ENCODE measurements around a stretch of chr3.

GRCh38 chr3:134057380-134057845, 27.7 kb upstream of the SLCO2A1 start:
- PRO-cap = no peak

- PRO-cap = no peak
Measured at GRCh38 chr3:134231722-134232735, 18.6 kb downstream of the RYK start.

- PRO-cap = no peak
Measured at GRCh38 chr3:134242705-134242965, 8.0 kb downstream of the RYK start.

DNA sequence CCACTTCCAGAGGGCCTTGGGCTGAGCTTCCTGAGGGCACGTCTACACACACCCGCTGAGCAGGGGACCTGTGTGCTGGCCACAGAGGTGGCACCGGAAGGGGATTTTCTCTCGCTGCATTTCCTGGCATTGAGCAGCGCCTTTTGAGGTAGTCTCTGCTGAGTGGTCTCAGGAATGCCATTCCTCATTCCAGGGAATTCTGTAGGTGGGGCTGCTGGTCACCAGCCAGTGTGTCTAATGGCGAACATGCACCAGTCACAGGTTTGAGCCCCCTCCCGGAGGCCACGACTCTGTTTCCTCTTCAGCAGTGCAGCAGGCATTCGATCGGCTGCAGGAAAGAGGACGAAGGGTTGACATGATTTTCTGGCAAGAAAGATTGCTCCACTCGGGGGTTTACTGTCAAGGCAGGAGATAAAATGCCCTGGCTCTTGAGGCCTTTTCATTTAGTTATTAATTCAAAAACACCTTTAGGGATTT, 48.0 kb downstream of the AMOTL2 start:
- PRO-cap = no peak

DNA sequence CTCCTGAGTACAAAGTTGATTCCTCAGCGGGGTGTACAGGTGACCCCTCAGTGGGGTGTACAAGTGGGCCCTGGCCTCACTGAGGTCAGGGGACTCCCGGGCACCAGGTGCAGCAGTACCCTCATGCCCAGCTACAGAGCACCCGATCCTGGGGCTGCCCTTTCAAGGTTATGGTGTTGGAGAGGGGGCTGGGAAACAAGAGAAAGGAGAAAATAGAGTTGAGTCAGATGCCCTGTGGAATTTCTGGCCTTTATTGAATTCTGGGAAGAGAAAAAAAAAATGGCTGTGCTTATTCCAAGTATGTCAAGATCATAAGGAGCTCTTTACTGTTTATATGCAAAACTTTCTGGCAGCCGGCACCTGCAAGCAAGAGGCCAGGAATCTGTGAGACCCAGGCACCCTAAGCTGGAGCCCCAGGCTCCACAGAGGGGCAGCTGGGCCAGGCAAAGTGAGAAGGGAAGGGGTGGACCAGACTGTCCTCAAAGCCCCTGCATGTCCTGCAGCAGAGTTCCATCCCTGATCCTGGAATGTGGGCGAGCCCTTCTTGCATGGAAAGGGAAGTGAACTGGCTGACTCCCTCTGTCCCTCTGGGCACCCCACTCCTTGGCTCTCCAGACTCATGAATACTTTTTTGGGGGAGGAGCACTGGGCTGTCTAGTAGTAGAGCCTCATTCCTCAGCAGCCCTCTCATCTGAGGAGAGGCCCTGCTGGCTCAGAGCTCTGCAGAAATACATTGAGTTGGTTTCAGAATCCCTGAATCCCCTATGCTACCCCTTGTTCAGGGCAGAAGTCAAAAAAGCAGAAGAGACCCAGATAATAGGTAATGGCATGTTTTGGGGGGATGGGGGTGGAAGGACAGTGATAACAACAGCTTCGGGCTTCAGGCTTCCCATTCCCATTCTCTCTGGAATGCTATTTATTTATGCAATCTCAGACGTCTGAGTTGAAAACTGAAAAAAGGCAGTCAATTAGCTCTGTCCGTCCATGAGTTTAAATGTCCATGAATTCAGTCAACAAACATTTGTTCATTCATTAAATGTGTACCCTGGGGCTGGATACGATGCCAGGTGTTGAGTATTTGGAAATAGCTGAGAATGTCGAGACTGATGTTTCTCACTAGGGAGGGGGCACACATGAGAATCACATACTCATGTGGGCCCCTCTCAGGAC, 42.8 kb downstream of the AMOTL2 start:
- PRO-cap = no peak

- PRO-cap = no peak
Measured at GRCh38 chr3:134354907-134355369, 19.3 kb downstream of the AMOTL2 start.

DNA sequence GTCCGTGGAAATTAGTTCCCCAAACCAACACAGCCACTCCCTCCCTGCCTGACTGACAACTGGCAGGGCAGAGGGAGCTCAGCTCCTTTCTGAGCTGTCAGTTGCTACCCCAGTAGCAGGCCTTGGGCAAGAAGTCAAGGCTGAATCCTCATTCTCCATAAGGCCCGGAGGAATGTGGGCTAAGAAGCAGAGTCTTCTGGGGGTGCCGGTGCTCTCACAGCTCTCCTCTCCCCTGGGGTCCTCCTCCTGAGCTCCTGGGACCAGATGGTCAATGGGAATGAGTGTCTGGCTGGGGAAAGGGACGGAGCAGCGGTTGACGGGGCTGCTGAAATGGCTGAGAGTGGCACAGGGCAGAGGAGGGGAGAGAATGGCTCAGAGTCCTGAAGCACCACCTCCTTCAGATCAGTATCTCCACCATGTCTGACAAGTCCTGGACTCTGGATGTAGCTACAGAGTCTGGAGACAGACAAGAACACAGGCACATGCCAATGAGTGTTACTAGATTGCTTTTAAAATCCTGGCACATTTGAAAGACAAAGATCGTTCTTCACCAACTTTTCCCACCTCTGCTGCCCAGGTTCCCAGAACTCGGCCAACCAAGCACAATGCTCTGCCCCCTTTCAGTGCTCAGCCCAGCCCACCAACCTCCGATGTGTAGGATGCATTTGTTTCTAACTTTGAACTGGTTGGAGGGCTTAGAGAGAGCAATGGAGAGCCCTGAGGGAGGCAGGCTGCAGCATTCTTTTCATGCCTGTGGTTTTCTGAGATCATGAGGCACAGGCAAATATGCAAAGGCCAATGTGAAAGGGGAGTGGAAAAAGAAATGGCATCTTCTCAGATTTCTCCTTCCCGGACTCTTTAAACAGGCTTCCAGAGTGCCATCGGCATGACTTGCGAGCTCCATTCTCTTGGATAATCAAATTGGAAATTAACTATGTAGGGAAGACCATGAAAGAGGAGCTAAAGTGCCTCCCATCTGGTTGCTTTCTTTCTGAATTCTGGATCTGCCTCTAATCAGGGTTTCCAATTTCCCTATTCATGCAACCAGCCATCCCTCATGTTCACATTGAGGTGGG, 16.6 kb downstream of the AMOTL2 start:
- PRO-cap = bidirectional peak, plus-strand start at position 861 of the sequence, minus-strand start at position 652 of the sequence

GRCh38 chr3:134373474-134373958, 731 bp downstream of the AMOTL2 start:
- PRO-cap = bidirectional peak, plus-strand start at chr3:134373613, minus-strand start at chr3:134373519; bidirectional peak, plus-strand start at chr3:134373815, minus-strand start at chr3:134373781

DNA sequence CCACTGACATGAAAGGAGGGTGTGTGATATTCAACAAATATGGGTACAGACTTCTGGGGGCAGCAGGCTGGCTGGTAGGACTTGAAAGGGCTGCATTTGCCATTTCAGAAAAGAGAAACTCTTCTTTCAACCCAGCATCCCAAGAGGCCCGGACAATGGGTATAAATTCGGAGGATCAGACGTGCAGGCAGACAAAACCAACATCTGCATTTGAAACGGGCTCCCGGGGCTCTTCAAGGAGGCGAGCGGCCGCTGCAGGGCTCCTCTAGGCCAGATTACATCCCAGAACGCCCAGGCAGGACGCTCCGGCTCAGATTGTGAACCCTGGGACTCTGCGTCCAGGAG, 31.9 kb upstream of the AMOTL2 start:
- PRO-cap = no peak

DNA sequence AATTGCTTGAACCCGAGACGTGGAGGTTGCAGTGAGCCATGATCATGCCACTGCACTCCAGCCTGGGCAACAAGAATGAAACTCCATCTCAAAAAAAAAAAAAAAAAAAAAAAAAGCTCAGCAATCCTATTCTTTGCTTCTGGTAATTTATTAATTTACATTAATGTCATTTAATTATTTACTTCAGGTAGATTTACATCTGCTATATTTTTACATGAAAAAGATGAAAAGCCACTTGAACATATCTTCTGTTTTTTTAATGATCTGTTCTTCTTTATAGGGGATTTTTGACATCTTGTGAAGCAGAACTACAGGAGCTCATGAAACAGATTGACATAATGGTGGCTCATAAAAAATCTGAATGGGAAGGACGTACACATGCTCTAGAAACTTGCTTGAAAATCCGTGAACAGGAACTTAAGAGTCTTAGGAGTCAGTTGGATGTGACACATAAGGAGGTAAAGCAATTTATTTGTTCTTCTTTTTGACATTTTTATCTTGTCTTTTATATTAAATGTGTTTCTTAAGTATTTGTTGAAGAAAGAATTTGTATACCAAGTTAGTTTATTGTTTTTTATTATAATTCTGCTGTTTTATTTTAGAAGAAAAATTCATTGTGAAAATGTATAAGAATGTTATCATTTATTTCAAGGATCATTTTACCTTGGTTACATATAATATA, 21.1 kb downstream of the CEP63 start:
- PRO-cap = no peak

DNA sequence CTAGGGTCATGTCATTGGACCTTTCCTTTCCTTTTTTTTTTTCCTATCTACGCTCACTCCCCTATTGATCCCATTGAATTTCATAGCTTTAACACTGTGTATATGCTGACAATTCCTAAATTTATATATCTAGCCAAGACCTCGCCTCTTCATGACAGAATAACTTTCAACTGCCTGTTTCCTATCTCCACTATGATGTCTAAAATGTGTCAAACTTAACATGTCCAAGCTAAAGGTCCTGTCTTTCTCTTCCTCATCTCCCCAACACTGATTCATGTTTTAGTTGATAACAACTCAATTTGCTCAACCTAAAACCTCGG, 49.6 kb downstream of the CEP63 start:
- PRO-cap = no peak

DNA sequence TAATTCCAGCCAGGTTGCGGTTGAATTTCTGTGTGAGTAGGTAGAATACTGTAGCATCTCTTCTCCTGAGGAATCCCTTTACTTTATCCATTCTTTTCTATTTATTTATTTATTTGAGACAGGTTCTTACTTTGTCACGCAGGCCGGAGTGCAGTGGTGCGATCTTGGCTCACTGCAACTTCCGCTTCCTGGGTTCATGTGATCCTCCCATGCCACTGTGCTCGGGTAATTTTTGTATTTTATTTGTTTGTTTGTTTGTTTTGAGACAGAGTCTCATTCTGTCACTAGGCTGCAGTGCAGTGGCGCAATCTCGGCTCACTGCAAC, 58.9 kb downstream of the CEP63 start:
- PRO-cap = no peak

GRCh38 chr3:134916668-134916943, 121.5 kb downstream of the EPHB1 start:
- PRO-cap = no peak

DNA sequence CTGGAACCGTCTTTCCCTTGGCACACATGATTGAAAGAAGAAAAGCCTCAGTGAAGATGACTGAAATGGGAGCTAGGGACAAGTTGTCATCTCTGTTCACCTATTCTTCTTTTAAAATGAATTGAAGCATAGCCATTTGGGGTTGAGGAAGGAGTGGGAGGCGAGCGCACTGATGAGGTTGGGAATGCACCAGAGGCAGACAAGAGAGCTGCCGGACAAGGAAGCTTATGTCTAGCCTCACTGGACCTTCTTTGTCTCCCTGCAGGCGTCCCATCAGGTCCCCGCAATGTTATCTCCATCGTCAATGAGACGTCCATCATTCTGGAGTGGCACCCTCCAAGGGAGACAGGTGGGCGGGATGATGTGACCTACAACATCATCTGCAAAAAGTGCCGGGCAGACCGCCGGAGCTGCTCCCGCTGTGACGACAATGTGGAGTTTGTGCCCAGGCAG, 337.4 kb downstream of the EPHB1 start:
- PRO-cap = no peak

- PRO-cap = no peak
Measured at GRCh38 chr3:135658384-135658902, 307.1 kb upstream of the PPP2R3A start.

DNA sequence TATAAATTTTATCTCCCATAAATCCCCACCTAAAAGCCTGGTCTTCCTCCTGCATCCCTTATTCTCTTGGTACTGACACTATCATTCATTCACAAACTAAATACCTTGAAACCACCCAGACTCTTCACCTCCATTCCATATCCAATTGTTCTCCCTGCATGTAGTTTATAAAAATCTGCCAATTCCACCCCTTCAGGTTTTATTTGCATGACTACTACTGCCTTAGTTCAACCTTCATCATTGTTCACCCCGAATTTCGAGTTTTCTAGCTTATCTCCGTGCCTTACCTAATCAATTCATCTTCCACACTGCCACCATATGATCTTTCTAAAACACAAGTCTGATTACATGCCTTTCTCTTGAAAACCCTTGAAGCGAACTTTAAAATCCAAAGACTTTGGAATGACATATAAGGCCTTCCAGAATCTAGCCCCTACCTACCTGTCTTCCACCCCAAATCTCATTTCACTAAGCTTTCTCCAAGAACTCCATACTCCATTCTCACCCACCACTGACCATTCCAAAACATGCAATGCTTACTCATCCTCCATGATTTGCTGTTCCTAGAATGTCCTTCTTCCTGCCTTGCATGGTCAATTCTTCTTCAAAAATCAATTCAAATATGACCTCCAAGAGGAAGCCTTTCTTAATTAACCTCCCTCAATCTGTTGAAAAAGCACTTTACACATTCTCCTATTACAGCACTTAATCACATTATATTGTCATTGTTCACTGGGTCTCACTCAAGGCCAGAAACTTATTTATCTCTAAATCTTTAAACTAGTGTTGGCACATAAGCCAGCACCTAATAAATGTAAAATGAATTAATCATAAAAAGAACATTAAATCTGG, 22.5 kb downstream of the MSL2 start:
- PRO-cap = no peak

- PRO-cap = no peak
Measured at GRCh38 chr3:136191999-136192589, 4.0 kb downstream of the MSL2 start.

DNA sequence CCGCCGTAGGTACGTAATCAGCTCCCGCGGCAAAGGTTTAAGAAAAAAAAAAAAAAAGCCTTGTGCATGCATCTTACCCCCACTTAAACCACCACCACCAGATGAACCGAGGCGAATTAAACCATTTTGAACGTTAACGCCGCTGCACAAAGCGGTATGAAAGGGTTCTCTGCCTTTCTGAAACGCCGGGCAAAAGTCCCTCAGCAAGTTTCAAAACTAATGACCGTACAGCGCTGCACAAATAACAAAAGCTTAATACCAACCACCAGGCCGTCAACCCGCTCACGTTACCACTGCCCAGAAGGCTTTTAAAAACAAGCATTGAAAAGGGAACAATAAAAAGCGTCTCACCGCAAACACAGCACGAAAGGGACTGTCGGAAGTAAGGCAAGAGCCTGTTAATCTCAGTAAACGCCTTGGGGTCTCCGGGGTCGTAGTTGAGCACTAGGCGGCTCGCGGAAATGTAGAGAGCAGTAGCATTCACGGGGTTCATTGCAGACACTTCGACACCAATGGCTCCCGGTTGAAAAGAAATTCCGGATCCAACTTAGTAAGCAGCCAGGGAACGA, 1.4 kb downstream of the MSL2 start:
- PRO-cap = bidirectional peak, plus-strand start at position 473 of the sequence, minus-strand start at position 375 of the sequence

DNA sequence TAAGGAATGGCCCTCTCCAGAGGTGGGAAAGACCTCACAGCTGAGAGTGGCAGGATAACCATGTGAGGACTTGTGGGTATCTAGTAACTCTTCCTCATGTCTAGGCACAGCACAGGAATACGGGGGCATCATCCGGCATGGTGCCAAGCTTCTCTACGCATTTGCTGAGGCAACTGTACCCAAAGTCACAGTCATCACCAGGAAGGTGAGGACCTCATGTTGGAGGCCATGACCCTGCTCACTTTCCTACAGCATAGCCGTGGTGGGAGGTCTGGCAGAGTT, 76.9 kb downstream of the PCCB start:
- PRO-cap = no peak

GRCh38 chr3:136751173-136751323, 1.1 kb downstream of the STAG1 start:
- PRO-cap = no peak

Measured in A673 (cell line).